Pulmonary artery (tissue), 1 donor: ENCODE measurements around a stretch of chr9.

GRCh38 chr9:124938629-124938887 is 2.3 kb downstream of the GOLGA1 start:
- PRO-cap = no peak

DNA sequence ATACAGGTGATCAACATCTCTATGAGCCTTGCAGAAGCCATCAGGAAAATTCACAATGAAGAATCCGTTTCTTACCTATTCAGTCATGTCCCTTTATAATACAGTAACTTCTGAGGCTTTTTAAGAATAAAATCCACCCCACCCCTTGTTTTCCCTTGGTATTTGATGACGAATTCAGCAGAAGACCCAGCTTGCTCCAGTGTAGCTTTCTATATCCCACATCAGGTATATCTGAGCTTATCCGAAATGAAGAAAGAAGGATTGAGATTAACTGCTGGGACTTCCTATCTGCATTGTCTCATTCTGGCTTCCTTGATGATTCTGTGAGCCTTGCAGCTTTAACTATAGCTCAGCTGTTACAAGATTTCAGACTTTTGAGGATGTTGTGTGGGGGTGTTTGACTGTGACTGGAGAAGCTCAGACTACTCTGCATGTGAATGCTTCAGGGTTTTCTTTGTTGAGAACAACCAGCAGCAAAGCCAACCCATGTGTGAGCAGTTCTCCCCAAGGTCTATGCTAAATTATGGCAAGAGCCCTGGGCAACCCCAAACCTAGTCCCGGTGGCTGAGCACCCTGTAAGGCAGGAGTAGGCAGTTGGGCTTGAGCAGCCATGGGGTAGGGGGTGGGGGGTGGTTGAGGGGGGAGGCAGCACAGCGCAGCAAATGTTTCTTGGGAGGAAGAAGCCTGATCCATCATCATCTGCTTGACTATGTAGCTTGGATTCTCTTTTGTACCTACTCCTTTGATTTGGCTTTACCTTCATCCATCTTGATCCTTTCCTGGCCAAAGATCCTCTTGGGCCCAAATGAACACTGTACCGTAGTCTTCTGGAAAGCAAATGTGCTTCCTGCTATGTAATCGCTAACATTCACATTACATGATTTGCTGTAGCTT is 8.4 kb upstream of the SCAI start:
- PRO-cap = no peak

- PRO-cap = no peak
Observed at GRCh38 chr9:125238605-125239740, 2.2 kb downstream of the HSPA5 start.

DNA sequence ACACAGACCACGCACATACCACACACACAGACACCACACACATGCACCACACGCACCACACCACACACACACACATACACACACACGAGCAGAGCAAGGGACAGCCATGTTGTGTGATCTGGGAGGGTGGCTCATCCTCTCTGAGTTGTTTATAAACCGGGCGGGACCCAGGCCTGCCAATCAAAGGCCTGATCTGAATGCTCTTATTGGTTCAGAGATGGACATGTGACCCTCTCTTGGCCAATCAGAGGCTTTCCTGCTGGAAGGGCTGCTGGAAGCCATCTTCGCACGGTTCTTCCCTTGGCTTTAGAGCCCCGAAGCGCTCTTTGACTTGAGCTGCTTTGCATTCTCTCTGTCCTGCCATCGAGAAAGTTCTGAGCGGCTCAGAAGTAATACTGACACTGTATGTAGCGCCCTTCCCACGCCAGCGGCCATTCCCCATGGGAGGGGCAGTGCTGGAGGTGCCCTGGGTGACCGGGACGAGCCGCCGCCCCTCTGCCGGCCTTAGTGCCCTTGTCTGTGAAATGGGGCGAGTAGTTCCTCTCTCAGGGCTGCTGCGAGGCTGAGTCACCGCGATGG is 148.6 kb downstream of the GAPVD1 start:
- PRO-cap = no peak

DNA sequence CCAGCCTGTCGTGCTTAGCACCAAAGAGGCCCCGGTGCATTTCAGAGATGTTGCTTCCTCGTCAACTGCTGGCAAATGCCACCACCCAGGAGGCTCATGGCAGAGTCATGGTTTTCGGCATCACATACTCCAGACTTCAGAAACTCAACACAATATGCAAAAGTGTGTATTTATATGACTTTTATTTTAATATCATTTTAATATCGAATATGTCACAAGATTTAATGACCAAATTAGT is 175.5 kb downstream of the GAPVD1 start:
- PRO-cap = no peak

GRCh38 chr9:125468489-125469185 is 207.0 kb downstream of the GAPVD1 start:
- PRO-cap = no peak

- PRO-cap = no peak
Observed at GRCh38 chr9:125493340-125493923, 213.6 kb downstream of the MAPKAP1 start.

GRCh38 chr9:125549414-125550536 is 157.2 kb downstream of the MAPKAP1 start:
- PRO-cap = no peak

DNA sequence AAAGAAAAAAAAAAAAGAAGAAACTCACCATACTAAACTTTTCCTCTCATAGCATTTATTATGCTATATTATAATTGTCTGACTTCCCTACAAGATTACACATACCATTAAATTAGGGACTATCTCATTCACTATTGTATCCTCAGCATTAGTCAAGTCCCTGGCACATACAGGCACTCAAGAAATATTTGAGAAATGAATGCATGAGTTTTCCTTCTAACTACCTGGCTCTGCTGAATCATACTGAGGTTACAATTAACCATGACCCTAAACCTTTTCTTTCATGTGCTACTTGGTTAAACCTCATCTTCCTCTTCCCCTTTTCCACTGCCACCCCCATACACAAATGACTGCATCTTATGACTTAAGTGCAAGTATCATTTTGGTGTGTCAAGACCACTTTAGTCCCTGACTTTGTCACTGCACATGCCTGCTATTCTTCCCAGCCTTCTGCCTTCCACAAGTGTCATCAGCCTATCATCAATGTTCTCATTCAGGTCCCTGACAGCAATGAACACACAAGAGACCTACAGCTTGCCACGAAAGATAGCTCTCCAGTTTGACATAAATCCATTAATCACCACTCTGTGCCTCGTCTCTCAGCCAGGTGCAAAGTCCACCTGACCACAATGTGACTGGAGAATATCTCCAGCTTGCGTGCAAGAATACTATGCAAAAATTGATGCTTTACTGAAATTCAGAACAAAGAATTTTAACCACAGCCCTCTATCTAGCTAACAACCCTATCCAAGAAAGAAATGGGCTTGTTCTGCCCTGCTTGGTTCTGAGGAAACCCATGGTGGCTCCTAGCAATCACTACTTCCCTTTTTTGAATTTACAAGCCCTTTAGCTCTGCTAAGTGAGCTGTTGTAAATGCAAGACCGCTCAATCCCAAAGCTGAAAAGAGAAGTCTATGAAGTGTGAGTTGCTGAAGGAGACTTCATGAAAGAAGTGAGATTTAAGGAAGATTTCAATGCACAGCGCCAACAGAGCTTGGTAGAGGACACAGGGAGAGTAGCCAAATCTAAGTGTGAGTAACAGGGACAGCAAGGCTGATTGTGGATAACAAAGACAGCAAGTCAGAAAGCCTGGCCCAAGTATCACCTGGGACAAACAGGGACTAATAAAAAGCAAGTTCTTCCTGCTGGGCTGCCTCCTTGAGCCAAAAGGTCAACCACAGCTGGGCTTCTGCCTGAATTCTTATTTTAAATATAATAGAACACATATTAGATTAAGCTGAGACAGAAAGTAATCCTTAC is 74.4 kb downstream of the MAPKAP1 start:
- PRO-cap = no peak

DNA sequence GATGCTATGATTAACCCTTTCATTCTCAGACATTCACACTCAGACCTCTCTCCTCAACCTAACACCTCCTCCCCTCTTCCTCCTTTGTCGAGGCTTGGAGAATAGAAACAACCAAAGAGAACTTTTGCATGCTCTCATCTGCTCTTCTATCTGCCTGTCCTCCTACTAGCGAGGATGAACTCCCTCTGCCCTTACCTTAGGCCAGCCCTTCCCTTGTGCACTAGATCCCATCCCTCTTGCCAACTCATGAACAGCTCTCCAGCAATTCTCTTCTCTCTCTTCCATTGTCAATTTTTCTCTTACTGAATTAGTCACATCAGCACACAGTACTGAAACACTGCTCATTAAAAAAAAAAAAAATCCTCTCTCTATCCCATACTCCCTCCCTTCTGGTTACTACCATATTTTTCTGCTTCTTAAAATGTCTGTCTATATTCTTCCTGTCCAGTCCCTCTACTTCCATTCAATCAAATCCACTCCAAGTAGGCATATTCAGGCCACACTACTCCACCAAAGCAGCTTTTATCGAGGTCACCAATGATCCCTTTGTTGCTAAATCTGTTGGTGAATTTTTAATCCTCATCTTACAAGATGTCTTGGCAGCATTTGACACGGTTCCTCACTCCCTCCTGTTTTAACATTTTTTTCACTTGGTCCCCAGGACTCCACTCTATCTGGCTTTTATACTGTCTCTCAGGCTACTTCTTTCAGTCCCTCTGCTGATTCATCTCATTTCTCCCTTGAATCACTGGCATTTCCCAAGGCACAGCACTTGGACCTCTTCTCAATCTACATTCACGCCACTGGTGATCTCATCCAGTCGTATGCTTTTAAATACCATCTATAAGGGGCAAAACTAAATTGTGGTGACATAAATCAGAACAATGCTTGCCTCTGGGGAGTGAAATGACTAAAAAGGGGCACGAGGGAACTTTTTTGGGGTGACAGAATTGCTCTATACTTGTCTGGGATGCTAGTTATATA is 47.3 kb downstream of the MAPKAP1 start:
- PRO-cap = no peak

GRCh38 chr9:125675246-125675876 is 31.6 kb downstream of the MAPKAP1 start:
- PRO-cap = no peak

DNA sequence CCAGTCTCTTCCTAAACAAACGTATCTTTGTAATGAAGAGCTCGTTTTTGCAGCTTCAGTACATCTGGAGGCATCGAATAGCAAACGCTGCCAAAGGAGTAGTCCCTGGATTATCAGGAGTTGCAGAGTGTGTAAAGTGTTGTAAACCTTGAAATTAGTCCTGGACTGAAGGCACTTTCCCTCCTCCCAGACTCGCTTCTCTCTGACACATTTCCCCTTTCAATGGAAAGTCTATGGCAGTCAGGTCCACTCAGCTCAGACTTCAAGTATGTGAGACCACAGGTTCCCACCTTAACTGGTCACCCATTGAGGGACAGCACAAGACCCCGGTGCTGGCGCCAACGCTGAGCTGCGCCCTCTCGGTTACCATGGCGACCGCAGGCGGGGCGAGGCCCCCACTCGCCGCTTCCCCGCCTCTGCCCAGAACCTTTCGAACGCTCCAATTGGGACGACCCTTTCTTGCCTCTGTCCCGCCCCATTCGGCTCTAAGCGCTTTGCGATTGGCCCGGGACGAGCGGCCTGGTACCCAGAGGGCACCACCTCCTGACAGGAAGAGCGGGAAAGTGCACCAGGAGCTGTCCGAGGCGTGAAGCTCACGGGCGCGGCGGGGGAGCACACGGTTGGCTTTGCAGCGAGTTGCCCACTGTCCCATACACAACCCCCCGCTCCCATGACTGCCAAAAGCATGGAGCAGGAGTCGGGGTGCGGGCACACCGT is 1.3 kb upstream of the PBX3 start:
- PRO-cap = unidirectional peak, plus-strand start at position 549 of the sequence

DNA sequence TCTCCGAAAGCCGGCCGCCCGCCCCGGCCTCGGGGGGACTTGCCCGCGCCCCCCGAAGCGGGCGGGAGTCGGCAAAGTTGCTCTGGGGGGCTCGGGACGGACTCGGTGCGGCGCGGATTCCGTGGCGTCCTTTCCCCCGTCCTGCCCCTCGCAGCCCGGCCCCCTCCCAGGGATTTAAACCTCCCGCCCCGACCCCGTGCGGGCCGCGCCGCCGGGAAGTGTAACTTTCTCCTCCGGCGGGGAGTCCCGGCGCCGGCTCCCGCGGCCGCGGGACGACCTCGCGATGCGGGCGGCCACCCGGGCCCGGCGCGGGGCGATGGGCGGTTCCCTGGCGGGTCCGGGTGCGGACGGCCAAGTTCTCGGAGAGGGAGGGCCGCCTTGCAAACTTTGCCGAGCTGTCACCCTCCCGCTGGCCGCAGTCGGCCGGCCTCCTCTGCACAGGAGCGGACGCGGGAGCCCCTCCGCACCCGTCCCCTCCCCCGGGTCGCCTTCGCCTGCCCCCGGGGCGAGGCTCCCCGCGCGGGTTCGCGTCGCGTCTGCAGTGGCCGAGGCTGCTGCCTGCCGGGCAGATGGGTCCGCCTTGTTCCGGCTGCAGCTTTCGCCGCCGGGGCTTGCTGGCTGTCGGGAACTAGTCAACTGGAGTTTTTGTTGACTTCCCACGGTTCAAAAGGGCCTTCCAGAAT is 736 bp downstream of the PBX3 start:
- PRO-cap = no peak

GRCh38 chr9:125749056-125749967 is 2.1 kb downstream of the PBX3 start:
- PRO-cap = no peak

DNA sequence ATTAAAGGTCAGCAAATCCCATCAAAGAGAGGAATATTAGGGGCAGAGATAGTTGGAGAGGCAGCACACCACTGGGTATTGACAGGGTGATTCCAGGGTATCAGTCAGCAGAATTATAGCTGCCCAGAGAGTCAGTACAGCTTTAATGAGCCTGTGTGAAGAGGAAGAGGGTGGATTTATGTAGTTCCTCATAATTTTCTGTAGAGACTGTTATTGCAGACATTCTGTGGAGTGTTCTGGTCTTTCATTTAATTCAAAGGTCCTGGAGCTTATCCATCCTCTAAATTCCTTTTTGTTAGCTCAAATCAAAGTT is 157.4 kb downstream of the PBX3 start:
- PRO-cap = no peak

DNA sequence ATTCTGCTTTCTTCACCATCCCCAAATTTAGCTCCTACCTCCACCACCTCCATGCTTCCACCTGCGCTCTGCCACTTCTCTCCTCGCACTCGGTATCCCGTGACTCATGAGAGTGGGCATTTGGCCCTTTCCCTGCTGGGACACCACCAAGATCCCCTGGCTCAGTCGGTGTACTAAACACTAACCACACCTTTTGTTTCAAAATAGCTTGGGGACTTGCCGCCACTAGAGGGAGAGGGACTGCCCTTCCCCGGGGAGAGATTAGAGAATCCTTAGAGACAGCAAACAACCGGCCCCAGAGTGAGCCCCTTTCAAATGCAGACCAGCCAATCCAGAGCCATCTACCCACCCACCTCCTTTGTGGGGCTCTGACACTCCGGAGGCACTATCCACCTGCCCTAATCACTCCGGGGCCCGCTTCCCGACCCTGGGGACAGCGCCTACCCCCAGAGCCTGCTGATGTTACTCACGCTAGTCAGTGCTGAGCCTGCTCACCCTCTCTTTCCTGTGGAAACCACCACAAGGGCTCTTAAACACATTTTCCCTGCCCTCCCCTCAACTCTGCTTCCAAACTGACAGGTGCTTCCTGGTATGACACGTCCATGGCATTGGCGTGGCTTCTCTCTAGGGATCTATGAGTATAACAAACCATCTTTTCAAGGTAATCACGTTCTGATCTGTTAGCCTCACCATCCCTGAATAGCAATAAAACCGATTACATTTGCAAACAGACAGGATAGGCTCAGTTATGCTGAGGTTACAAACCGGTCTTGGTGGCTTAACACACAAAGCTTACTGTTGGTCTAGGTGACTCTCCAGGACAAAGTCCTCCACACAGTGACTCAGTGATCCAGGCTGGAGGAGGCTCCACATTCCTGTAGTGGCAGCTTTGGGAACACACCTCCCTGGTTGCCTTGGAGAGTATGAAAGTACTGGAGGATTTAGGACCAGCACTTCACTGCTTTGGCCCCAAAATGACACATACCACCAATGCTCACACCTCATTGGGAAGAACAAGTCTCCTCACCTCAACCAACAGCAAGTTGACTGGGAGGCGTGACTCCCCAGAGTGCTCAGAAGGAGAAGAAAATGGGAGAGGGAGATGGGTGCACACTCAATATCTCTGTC is 180.1 kb upstream of the MVB12B start:
- PRO-cap = no peak

- PRO-cap = no peak
Observed at GRCh38 chr9:126309492-126309767, 17.2 kb upstream of the MVB12B start.

GRCh38 chr9:126325946-126326251 is 730 bp upstream of the MVB12B start:
- PRO-cap = no peak

DNA sequence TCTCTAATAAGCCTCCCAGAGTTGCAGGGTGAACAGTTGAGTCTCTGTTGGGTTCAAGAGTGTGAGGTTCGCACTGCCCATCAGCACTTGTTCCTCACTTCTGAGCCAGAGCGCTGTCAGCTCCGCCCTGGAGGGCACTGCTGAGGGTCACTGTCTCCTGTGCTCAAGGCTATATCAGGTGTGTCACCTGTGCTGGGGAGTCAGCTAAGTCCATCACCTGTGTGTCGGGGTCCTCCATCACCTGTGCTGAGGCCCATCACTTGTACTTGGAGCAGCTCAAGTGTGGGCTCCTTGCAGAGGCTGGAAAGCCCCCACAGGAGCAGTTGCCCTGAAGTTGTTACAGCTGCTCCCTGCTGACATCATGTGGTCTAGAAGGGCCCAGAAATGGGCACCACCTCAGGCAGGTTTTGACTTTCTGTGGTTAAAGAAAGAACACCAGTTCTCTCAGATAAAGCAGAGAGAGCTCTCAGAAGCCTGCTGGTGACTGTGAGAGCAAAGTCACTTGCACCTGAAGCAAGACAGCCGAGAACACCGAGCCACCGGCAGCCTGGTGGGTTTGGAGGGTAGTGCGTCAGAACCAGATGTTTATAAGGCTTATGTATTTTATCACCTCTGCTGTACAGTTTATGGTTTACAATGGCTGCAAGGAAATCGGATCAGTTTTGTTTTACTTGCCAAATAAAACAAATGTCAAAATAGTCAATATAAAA is 70.4 kb downstream of the MVB12B start:
- PRO-cap = no peak

DNA sequence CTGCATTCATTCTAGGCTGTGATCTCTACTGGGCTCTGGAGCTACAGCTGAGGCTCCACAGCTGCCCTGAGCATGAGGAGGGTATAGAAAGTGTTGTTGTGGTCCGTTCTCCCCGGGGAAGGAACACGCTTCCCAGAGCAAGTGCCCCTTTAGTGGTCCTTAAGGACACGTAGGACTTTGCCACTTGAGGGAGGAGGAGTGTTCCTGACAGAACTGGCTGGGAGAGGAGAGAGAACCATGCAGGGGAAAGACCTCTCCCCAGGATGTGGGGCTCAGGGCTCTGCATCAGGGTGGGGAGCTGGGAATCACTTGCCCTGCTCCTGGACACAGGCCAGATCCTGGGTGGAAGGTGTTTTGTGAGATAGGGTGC is 117.3 kb upstream of the LMX1B start:
- PRO-cap = no peak